Upper lobe of left lung (tissue), 5 donors: ENCODE measurements around a stretch of chr6.

- PRO-cap, 2 experiments = no peak in any of the 2 experiments
- RAMPAGE, long total RNA, 4 experiments = no peak in any of the 4 experiments
Observed at GRCh38 chr6:134168472-134169419, 116.3 kb upstream of the SLC2A12 start.

- PRO-cap, 2 experiments = peak in 2 of 2 experiments; most common plus-strand start chr6:134175660 (in 1); most common minus-strand start chr6:134175711 (in 2)
- RAMPAGE, long total RNA, 4 experiments = start-site peak on the minus strand in 4 of 4 experiments, at chr6:134175658-134175831 at its widest, 34 to 974 reads per replicate
Observed at GRCh38 chr6:134175403-134176089, 123.1 kb upstream of the SLC2A12 start.

DNA sequence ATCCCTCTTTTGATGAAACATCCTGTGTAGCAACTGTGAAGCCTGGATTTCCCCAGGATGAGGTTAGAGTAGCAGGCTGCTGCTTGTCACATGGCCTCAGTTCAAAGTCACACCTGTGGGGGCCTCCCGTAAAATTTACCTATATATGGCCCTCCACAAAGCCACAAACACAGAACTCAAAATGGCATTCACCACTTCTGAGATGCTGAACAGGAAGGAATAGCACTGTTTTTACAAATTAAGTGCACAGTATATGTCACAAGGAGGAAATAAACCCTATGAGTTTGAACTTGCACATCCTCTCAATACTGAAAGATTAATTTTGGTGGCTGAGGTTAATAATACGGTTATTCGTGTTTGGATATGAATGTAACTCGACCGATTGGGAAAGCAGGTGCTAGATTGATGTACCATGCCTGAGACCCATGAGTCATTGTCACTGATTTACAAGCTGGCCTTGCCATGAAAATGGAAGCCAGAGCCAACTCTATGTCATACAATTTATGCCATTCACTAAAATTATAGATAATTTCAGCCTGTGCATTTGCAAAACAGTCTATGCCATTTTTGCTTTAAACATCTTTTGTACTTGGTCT is 70.5 kb downstream of the SGK1 start:
- PRO-cap, 2 experiments = no peak in any of the 2 experiments
- RAMPAGE, long total RNA, 4 experiments = no peak in any of the 4 experiments

- PRO-cap, 2 experiments = no peak in any of the 2 experiments
- RAMPAGE, long total RNA, 4 experiments = no peak in any of the 4 experiments
Observed at GRCh38 chr6:134295814-134296658, 21.9 kb downstream of the SGK1 start.

- PRO-cap, 2 experiments = no peak in any of the 2 experiments
- RAMPAGE, long total RNA, 4 experiments = no peak in any of the 4 experiments
Observed at GRCh38 chr6:134306886-134307321, 11.0 kb downstream of the SGK1 start.

GRCh38 chr6:134308823-134309675 is 8.9 kb downstream of the SGK1 start:
- PRO-cap, 2 experiments = no peak in any of the 2 experiments
- RAMPAGE, long total RNA, 4 experiments = no peak in any of the 4 experiments

DNA sequence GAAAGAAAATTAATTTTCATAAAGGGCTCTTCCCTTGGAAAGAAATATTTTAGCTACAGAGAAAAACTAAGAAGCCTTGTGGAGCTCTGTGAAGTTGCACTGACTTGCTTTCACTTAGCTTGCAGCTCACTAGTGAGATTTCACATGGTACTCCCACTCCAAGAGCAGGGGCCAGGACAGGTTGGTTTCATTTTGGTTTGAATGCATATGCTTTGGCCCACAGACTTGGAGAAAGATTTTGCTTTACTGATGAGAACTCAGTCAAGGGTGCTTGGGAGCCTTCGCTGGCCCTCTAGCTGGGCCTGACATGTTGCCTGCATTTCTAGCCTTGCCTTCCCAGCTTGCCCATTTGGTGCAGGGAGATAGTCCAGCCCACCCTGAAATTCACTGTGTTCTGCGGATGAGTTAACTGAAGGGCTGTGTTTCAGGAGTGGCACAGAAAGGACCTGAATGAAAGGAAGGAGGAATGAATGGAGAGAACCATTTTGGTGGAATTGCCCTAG is 2.0 kb downstream of the SGK1 start:
- PRO-cap, 2 experiments = no peak in any of the 2 experiments
- RAMPAGE, long total RNA, 4 experiments = no peak in any of the 4 experiments

DNA sequence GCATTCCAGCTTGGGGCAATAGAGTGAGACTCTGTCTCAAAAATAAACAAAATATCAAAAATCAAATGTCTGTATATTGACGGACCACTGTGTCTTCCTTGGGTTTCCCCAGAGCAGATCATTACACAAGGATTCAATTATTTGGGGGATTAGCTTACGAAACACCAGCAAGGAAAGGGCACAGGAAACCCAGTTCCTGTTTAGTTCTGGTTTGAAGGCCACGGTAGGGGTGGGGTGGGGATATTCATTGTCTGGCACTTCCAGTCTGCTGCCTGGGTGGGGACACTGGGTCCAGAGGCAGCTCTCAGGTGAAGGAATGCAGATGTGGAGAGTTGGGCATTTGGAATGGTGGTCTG is 28.5 kb upstream of the SGK1 start:
- PRO-cap, 2 experiments = no peak in any of the 2 experiments
- RAMPAGE, long total RNA, 4 experiments = no peak in any of the 4 experiments

GRCh38 chr6:134372778-134373166 is 54.9 kb upstream of the SGK1 start:
- PRO-cap, 2 experiments = no peak in any of the 2 experiments
- RAMPAGE, long total RNA, 4 experiments = no peak in any of the 4 experiments

DNA sequence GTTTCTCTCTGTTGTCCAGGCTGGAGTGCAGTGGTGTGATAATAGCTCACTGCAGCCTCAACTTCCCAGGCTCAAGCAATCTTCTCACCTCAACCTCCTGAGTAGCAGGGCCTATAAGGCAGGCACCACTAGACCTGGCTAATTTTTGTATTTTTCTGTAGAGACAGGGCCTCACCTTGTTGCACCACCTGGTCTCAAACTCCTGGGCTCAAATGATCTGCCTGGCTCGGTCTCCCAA is 81.7 kb upstream of the SGK1 start:
- PRO-cap, 2 experiments = peak in 1 of 2 experiments; most common minus-strand start position 135 of the sequence (in 1)
- RAMPAGE, long total RNA, 4 experiments = no peak in any of the 4 experiments

- PRO-cap, 2 experiments = no peak in any of the 2 experiments
- RAMPAGE, long total RNA, 4 experiments = no peak in any of the 4 experiments
Observed at GRCh38 chr6:134632913-134633653, 315.2 kb upstream of the SGK1 start.

DNA sequence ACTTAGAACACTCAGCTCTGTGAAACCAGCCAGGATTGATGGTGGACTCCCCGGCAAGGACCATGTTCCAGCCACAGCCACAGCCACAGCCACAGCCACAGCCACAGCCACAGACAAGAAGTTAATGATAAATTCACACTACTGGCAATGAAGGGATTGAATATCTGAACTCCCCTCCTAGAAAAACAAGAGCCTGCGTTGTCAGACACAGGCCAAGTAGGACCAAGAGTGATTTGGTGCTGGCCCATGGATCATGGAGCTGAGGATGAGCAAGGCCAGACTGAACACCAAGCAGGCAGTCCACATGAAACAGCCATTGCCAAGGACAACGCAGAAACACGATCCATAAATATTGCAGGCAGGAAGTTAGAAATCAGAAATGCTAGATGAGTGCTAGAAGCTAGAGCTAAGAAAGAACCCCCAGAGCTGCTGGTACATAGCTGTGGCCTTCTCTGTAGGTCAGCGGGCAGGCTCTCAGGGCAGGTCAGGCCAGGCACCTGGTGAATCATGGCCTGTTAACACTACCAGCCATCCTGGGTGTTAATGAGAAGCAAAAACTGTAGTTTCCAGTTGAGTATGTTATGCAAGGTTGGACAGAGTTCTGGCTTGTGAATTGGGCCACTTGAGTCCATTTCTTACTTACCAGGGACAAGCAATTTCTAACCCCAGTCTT is 119.8 kb downstream of the ALDH8A1 start:
- PRO-cap, 2 experiments = no peak in any of the 2 experiments
- RAMPAGE, long total RNA, 4 experiments = no peak in any of the 4 experiments

GRCh38 chr6:134863703-134864119 is 86.2 kb downstream of the ALDH8A1 start:
- PRO-cap, 2 experiments = no peak in any of the 2 experiments
- RAMPAGE, long total RNA, 4 experiments = no peak in any of the 4 experiments

- PRO-cap, 2 experiments = no peak in any of the 2 experiments
- RAMPAGE, long total RNA, 4 experiments = no peak in any of the 4 experiments
Observed at GRCh38 chr6:135088799-135089256, 34.2 kb upstream of the HBS1L start.

- PRO-cap, 2 experiments = no peak in any of the 2 experiments
- RAMPAGE, long total RNA, 4 experiments = no peak in any of the 4 experiments
Observed at GRCh38 chr6:135192157-135192574, 11.1 kb downstream of the MYB start.

DNA sequence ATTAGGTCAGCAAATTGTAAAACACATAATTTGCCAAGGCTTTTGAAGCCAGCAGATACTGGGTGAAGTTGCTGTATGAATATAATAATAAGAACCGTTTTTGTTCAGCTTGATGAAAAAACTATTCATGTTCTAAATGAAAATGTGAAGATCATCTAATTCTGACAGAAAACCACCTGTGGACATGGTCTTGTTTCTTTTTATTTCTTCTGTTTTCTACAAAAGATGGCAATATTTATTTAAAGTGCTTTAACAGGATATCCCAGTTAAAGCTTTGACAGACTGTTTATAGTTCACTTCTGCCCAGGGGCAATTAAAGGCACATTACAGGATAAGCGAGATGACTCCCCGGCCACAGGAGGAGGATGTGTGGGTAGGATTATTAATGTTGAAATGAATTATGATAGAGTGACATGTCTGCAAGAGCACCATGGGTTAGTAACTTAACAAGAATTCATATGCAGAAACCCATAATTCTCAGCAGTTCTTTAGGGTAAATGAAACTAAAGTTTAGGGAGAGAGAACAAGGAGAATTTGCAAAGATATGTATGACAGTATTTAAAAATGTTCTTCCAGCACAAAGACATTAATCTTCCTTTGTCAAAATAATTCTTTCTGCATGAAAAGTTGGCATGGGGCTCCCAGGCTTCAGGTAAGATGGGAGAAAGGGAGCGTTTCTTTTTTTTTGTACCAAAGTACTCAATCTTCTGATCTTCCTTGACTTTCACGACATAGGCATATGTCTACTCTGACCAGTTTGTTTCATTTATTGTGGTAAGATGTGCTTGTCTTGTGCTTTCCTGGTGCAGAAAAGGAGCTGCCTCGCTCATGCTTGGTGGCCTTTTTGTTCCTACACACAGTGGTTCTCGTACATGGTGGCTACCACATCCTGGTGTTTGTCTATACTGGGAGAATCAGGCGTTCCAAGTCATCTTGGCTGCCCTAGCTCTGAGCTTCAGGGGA is 31.4 kb downstream of the MYB start:
- PRO-cap, 2 experiments = no peak in any of the 2 experiments
- RAMPAGE, long total RNA, 4 experiments = no peak in any of the 4 experiments

DNA sequence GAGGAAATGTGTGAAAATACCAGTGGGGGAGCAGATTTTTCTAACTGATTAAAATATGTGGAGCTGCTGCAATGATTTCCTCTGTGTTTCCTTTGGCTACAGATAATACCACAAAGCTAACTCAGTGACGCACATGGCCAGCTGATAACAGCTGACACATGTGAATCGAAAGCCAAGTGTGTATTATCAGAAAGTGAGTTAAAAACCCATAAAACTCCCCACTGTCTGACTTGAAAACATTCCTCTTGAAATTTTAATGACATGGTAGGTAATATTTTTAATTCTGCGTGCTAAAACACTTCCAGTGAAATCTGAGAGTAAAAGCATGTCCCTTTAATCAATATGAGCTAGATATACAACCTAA is 70.9 kb upstream of the AHI1 start:
- PRO-cap, 2 experiments = no peak in any of the 2 experiments
- RAMPAGE, long total RNA, 4 experiments = no peak in any of the 4 experiments

DNA sequence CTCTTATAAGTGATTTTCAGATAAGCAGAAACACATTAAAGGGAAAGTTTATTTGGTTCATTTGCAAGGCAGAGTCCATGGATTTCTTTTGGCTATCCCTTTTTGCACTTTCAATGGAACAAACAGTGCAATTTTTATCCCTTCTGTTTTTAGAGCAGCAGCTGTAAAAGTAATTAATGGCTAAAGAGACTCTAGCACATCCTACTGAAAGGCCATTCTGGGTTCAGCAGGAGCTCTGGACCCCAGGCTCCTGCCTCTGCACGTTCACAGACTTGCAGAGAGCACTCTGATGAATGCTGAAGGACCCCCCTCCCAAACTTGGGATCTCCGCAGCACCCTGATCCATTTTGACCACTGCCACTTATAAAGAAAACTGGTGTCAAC is 40.3 kb upstream of the PDE7B start:
- PRO-cap, 2 experiments = no peak in any of the 2 experiments
- RAMPAGE, long total RNA, 4 experiments = no peak in any of the 4 experiments

- PRO-cap, 2 experiments = no peak in any of the 2 experiments
- RAMPAGE, long total RNA, 4 experiments = no peak in any of the 4 experiments
Observed at GRCh38 chr6:135830345-135830796, 21.1 kb upstream of the PDE7B start.

- PRO-cap, 2 experiments = no peak in any of the 2 experiments
- RAMPAGE, long total RNA, 4 experiments = no peak in any of the 4 experiments
Observed at GRCh38 chr6:135956517-135956857, 105.0 kb downstream of the PDE7B start.